Mammary microvascular endothelial cell (primary cell): ENCODE measurements around the genes SPACA5B and SLC38A5.

- RAMPAGE, long total RNA, result no peak
These were observed 549.9 kb upstream of the DIPK2B start for GRCh38 chrX:45750433-45751092.

- RAMPAGE, long total RNA, result no peak
These were observed 565.1 kb upstream of the DIPK2B start for GRCh38 chrX:45765584-45766371.

DNA sequence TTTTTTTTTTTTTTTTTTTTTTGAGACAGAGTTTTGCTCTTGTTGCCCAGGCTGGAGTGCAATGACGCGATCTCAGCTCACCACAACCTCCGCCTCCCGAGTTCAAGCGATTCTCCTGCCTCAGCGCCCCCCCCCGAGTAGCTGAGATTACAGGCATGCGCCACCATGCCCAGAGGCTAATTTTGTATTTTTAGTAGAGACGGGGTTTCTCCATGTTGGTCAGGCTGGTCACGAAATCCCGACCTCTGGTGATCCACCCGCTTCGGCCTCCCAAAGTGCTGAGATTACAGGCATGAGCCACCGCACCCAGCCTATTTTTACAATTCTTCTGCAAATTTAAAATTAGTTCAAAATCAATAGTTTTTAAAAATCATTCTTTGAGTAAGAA lies 600.4 kb upstream of the DIPK2B start:
- RAMPAGE, long total RNA, result no peak

GRCh38 chrX:46244126-46244362 lies 203.1 kb upstream of the KRBOX4 start:
- RAMPAGE, long total RNA, result no peak

DNA sequence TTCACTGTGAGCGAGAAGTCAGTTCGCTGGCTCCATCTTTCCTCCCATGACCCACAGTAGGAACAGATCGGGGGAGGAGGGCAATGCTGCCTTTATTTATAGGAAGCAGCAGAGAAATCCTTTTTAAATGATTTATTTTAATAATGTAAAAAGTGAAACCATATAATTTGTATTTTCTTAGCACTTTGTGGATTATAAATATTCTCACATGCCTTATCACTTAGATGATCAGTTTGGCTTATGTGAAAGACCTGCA lies 129.6 kb upstream of the KRBOX4 start:
- RAMPAGE, long total RNA, result no peak

DNA sequence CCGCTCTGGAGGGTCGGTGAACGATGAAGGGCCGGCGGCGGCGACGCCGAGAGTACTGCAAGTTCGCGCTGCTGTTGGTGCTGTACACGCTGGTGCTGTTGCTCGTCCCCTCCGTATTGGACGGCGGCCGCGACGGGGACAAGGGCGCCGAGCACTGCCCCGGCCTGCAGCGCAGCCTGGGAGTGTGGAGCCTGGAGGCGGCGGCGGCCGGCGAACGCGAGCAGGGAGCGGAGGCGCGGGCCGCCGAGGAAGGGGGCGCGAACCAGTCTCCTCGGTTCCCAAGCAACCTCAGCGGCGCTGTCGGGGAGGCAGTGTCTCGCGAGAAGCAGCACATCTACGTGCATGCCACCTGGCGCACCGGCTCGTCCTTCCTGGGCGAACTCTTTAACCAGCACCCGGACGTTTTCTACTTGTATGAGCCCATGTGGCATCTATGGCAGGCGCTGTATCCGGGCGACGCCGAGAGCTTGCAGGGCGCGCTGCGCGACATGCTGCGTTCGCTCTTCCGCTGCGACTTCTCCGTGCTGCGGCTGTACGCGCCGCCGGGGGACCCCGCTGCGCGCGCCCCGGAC lies 430 bp downstream of the CHST7 start:
- RAMPAGE, long total RNA, result no peak

DNA sequence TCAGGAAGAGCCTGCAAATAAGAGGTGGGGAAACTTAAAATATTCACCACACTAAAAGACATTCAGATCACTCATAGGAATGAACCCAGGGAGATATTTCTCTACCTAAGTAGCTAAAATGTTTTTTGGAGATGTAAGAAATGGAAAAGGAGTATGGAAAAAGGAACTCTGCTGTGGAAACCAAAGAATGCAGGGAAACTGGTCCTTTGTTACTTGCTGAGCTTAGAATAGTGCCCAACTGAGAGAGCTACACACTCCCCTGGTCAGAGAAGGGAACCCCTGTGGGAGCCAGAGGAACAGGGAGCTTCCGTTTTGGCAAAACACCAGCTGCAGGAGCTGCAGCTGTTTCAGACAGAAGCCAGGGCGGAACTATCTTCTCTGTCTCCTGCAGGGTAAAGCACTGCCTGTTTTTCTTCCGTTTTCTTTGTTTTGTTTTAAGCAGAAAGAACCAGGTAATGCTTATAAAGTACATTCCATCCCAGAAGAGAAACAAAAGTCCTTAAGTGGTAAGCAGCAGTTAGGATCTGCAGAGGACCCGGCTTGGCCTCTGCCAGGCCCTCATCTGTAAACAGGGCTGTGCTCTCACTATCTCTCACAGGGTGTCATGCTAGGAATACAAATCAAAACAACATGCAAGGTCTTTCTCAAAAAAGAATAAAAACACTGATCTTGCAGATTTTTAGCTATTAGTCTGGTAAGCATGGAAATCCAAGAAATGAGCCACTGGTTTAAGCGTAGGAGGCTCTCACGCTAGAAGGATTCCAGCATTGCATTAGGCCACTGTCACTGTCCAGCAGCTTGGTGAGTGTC lies 76.0 kb downstream of the CHST7 start:
- RAMPAGE, long total RNA, result no peak

- RAMPAGE, long total RNA, result no peak
These were observed 6.2 kb downstream of the JADE3 start for GRCh38 chrX:46918274-46918966.

GRCh38 chrX:47179207-47179997 lies 14.2 kb upstream of the UBA1 start:
- RAMPAGE, long total RNA, result no peak

GRCh38 chrX:47232078-47232501 lies 719 bp upstream of the USP11 start:
- RAMPAGE, long total RNA, result no peak

DNA sequence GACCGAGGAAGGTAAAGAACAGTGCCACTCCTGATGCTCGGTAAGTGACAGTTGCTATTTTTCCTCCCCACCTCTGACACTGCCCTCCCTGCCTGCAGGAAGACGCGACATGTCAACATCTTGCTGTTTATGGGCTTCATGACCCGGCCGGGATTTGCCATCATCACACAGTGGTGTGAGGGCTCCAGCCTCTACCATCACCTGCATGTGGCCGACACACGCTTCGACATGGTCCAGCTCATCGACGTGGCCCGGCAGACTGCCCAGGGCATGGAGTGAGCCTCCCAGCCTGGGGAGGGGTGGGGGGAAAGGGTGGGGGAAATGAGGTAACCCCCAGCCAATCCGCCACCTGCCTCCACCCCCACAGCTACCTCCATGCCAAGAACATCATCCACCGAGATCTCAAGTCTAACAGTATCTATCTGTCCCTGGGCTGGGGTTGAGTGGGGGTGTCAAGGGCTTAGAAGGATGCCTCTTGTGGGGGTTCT lies 7.7 kb downstream of the ARAF start:
- RAMPAGE, long total RNA, result no peak

GRCh38 chrX:47569108-47569872 lies 8.3 kb downstream of the ARAF start:
- RAMPAGE, long total RNA, result no peak

DNA sequence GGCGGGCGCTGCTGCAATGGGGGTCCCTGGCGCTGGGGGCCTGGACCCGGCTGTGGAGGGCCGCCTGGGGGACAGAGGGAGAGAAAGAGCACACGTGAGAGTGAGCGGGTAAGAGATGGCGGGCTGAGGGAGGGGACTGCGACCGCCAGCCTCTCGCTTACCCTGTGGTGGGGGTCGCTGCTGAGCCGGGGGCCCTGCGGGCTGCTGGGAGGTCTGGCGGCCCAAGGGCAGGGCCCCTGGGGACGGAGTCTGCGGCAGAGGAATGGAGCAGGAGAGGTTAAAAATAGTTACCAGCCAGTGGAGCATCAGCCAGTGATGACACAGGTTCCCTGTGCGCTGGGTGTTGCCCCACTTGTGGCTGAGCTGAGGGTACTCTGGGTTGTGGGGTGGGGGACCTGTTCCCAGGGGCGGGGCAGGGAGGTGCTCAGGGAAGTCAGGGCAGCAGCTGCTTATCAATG lies 7.7 kb upstream of the TIMP1 start:
- RAMPAGE, long total RNA, result no peak

DNA sequence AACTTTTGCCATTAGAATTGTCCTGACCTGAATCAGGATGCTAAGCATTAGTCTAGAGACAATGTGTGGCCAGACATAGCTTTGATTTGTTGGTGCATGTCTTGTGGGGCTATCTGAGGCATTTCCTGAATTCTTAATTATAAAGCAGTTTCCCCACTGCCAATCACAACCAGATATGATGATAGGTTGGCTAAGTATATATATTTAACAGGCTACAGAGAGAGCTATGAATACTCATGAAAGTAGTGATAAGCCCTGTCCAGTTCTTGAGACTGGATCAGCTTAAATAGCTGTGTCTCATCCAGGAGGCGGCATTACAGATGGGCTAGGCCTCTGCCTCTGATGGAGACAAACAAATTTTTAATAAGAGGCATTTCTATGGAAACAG lies 37.8 kb upstream of the ZNF81 start:
- RAMPAGE, long total RNA, result no peak

- RAMPAGE, long total RNA, result no peak
These were observed 18.4 kb downstream of the ZNF630 start for GRCh38 chrX:48052898-48053529.

DNA sequence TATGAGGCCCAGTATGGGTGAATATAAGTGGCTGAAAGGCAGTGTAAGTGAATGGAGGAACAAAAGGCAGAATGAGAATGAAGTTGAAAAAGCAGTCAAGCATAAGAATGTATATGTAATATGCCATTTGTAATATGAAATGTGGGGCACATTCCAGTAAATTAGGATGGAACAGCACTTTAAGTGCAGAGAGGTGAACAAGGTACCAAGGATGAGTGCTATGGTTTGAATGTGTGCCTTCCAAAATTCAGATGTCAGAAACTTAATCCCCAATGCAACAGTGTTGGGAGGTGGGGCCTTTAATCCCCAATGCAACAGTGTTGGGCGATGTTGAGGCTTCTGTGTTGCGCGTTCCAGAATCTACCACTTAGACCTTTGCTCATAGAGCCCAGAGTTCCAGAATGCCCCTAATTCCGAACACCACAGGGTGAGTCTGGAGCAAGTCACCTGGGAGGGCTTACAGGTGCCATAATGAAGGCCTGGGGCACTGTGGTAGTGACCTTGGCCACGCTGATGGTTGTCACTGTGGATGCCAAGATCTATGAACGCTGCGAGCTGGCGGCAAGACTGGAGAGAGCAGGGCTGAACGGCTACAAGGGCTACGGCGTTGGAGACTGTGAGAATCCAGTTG lies at the start of gene SPACA5B:
Gene SPACA5B, plus strand, starts transcription at position 410 of the 631 bp plus-strand sequence.
- RAMPAGE, long total RNA, result no peak

GRCh38 chrX:48469900-48470613 lies at the start of gene SLC38A5:
SLC38A5 (minus strand) TSS chrX:48470260.
- RAMPAGE, long total RNA, result no peak

- RAMPAGE, long total RNA, result no peak
These were observed 375 bp upstream of the FTSJ1 start for GRCh38 chrX:48475673-48475974.

DNA sequence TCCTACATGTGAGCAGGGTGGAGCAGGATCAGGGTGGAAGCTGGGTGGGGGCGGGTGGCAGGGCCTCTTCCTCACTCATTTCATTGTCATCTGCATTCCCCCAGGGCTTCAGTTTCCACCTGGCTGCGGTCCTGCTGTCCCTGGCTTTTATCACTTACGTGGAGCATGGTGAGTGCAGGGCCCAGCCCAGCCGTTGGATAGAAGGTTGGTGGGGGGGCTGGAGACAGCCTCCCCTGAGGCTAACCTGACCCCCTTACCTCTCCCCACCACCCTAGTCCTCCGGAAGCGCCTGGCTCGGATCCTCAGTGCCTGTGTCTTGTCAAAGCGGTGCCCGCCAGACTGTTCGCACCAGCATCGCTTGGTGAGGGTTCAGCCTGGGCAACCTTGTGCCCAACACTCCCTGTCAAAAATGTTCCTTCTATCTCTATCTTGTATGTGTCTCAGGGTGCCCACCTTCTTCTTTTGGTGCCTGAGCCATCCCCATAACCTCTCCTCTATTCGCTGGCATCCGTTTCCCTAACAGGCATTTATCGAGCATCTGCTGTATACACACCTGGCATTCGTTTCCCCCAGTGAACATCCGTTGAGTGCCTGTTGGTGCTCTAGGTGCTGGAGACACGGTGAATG lies 5.7 kb upstream of the EBP start:
- RAMPAGE, long total RNA, result no peak

DNA sequence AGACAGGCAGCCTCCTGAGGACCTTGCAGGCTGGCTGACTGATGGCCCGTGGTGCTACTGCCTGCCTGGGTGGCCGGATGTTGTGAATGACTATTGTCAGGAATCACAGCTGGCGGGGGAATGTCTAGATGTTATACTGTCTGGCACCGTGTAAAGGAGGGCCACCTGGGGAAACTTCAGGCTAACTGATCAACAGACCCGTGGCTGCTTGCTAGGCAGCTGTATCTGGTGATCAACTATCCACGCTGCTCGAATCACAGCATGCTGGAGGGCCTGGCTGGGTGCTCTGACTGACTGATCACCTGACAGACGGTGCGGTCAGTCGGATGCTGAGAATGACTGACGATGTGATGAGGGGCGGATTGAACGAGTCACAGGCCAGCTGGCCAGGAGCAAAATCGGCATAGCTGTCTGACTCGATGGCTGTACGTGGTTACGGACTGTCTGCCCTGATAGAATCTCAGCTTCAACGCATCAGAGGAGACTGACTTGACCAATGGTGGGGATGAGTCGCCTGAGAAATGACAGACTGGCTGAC lies 1.1 kb upstream of the SUV39H1 start:
- RAMPAGE, long total RNA, result no peak